ENCODE measurements around the gene XCL2.

DNA sequence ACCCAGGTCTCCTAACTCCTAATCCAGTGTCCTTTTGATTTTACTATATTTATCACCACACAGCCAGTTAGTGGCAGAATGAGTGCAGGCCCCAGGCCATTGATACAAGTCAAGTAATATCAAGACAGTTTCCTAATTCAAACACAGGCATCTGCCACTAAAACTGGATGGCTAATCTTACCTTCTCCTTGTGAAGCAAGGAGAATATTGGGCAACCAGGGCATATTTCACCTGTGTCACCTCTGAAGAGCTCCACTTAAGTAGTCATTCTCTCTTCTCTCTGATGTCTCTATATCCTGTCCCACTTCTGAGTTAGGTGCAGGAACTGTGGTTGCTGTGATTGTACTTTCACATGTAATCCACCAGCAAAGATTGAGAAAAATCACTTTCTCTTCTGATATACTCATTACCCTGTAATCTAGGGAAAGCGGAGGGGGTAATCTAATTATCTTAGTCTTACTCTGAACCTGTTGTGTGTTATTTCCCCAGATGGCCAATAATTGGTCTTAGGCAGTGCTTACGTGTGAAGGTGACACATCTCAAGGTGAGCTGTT is 12.2 kb downstream of the XCL2 start:
- PRO-cap: no peak
- RAMPAGE, long total RNA: no peak

- PRO-cap: no peak
- RAMPAGE, long total RNA: start-site peak on the minus strand at chr1:168543916-168543998, 6 reads
These were observed at the start of gene XCL2 for GRCh38 chr1:168543882-168544259. XCL2 (minus strand) TSS chr1:168543997.

DNA sequence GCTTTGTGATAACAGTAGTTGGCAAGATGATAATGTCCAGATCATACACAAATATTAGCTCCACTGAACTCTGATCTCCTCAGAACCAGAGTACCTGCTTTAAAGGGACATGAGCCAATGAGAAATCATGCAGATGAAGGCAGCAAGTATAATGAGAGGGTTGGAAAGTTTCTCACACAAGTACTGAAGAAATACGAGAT is 5.7 kb upstream of the ATP1B1 start:
- PRO-cap: no peak
- RAMPAGE, long total RNA: no peak

DNA sequence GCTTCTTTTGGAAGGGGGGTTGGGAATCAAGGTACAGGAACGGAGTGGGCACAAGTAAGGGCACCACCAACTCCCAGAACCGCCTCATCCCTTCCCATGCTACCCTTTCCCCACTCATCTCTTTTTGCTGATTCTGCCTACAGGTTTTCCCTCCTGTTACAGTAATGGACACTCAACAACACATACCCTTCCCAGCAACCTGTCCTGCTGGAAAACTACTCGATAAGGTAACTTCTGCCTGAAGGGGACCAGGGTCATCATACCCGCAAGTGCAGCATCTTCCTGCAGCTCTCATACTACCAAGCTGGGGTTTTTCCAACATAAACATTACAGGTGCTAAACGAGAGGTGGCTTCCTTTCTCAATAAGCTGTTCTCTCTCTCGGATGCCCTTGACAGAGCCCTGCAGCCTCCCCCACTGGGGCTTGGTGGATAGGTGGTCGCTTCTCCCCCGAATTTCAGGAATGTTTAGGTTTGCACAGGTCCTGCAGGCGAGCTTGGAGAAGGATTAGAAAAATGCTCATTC is 1.9 kb upstream of the ATP1B1 start:
- PRO-cap: no peak
- RAMPAGE, long total RNA: no peak

GRCh38 chr1:169107719-169108193 is 1.3 kb downstream of the ATP1B1 start:
- PRO-cap: bidirectional peak, plus-strand start at chr1:169107940, minus-strand start at chr1:169107825
- RAMPAGE, long total RNA: no peak

- PRO-cap: no peak
- RAMPAGE, long total RNA: no peak
These were observed 1.8 kb downstream of the ATP1B1 start for GRCh38 chr1:169108194-169108704.

GRCh38 chr1:169624018-169624525 is 5.9 kb downstream of the SELP start:
- PRO-cap: no peak
- RAMPAGE, long total RNA: no peak

DNA sequence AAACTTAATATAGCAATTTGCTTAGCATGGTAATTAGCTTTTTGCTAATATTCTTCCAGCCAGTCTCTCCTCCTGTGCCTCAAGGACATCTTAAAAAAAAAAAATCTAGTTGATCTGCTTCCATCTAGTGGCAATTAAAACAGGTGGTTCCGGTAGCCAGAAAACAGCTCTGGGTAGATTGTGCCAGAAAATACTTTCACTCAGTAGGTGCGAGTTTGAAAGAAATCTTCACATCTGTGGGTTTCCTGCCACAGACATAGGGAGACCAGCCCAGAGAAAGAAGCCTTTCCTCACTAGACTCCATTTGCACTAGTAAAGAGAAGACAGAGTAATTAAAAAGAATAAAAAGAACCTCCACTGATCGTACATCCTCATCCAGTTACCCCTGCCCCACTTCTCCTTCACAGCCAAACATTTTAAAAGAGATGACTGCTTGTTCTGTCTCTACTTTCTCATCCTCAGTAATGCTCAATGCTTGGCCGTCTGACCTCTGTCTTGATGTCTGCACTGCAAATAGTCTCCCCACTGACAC is 17.0 kb downstream of the SELL start:
- PRO-cap: no peak
- RAMPAGE, long total RNA: no peak

DNA sequence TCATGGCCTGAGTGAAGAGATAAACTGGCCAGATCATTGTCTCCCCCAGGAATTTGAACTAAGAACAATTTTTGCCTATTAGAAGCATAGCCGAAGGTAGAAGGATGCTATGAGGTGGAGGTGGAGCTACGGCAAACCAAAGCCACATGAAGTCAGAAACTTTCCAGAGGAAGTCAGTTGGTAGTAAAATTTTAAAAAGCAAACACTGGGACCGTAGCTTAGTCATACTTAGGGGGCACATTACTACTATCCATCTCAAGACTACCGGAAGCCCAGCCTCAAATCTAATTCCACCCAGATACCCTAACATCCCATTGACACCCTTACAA is 2.7 kb downstream of the SCYL3 start:
- PRO-cap: no peak
- RAMPAGE, long total RNA: no peak

DNA sequence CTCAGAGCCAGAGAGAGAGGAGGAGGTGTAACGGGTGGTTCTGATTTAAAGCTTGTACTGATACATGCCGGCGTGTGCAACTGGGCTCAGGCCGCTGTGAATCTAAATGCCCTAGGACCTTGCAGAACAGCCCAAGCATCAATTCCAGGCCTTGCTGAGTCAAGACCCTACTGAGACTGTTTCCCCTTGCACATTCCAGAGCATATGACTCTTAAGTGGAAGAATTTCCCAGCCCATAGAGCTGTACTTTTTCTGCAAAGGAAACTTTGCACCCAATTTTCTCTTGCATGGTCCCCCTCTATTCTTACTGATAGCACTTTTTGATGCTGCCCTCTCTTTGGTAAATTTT is 163.9 kb downstream of the NTMT2 start:
- PRO-cap: no peak
- RAMPAGE, long total RNA: no peak

DNA sequence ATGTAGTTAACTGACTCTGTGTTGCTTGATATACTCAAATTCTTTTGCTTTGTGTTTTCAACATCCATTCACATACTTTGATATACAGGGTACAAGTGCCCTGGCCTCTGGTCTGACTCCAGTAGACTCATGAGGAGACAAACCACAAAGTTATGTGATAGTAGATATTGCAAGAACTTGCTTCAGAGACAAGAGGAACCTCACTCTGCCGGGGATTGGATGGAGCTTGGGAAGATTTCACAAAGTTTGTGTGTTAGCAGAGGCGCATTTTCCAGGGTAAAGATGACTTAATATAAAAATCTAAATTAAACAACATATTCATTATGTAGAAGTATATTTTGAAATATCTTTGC is 1.4 kb downstream of the GORAB start:
- PRO-cap: no peak
- RAMPAGE, long total RNA: no peak

GRCh38 chr1:170572206-170572723 is 40.3 kb downstream of the GORAB start:
- PRO-cap: no peak
- RAMPAGE, long total RNA: no peak

DNA sequence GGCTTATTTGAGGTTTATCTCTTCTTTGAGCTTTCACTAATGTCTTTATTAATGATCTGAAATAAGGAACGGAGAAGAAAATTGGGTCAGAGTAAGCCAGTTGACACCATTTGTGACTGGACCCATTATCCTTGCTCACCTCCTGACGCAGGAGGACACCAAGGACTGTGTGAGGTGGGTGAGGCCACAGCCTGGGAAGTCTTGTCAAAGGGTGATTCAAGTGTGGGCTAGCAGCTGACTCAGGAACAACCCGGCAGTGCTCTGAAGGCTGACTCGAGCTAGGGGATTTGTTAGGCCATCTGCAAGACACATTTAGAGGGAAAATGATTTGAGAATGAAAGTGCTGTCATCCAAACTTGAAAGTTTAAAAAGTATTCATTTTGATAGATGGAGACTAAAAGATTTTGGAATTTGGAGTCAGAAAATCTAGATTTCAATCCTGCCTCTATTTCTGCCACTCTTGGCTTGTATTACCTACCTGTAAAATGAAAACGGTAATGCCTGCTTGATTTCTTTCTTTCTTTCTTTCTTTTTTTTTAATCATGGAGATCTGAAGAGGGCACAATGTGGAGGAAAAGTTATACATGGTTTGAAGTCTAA is 21.3 kb downstream of the PRRX1 start:
- PRO-cap: no peak
- RAMPAGE, long total RNA: no peak

- PRO-cap: no peak
- RAMPAGE, long total RNA: no peak
These were observed 65.7 kb downstream of the PRRX1 start for GRCh38 chr1:170729621-170730063.

DNA sequence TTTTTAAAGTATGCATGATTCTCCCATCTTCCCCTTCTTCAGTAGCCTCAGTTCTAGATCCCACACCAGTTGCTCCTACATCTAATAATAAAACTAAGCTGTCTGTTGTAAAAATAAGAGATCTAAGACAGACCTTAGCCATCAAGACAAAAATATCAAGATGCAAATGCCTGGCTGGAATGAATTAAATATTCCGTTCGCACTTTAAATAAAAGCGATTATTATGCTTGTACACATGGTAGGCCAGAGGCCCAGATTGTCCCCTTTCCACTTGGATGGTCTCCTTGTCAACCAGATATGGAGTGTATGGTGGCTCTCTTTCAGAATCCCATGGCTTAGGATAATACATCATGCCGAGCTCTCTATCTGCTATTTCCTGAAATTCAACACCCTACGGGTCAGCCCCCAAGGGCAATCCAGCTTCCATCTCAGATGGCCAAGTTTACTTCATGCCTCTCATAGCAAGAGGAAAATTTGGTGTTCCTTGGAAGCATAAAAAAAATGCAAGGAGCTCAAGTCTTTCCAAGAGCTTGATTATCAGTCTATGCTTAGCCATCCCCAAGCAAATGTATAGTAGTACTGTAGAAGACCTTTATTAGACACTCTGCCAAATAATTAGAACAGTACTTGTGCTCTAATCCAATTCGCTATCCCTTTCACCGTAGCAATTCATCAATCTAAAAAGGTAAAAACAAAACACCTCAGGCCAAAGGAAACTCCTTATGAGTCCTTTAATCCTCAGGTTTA is 25.3 kb upstream of the FMO1 start:
- PRO-cap: no peak
- RAMPAGE, long total RNA: no peak

- PRO-cap: no peak
- RAMPAGE, long total RNA: no peak
These were observed 6.8 kb downstream of the FMO1 start for GRCh38 chr1:171254994-171255692.

DNA sequence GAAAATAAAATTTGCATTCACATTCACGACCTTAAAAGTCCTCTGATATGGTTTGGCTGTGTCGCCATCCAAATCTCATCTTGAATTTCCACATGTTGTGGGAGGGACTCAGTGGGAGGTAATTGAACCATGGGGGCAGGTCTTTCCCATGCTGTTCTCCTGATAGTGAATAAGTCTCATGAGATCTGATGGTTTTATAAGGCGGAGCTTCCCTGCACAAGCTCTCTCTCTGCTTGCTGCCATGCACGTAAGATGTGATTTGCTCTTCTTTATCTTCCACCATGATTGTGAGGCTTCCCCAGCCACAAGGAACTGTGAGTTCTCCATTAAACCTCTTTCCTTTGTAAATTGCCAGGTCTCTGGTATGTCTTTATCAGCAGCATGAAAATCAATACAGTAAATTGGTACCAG is 20.5 kb downstream of the FMO1 start:
- PRO-cap: no peak
- RAMPAGE, long total RNA: no peak

- PRO-cap: no peak
- RAMPAGE, long total RNA: no peak
These were observed 63.8 kb upstream of the PRRC2C start for GRCh38 chr1:171421488-171422004.

- PRO-cap: no peak
- RAMPAGE, long total RNA: no peak
These were observed 25.8 kb upstream of the MYOCOS start for GRCh38 chr1:171595928-171596996.

DNA sequence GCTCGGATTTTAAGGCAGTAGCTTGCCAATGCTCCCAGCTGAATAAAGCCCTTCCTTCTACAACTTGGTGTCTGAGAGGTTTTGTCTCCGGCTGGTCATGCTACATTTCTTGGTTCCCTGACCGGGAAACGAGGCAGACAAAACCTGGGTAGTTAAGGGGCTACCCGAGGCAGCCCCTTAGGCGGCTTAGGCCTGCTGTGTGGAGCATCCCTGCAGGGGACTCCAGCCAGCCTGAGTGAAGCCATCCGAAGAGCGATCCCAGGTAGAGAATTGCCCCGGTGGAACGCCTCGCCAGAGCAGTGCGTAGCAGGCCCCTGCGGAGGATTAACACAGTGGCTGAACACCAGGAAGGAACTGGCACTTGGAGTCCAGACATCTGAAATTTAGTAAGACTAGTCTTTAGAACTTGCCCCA is 21.2 kb upstream of the MYOCOS start:
- PRO-cap: no peak
- RAMPAGE, long total RNA: no peak

Measured in vagina (tissue), 1 donor.